Tongue (tissue), 2 donors: ENCODE data around the genes KREMEN2, CLDN9 and ZNF205.

GRCh38 chr16:2757723-2758387 is 5.4 kb downstream of the SRRM2 start:
- RAMPAGE, long total RNA: no peak

DNA sequence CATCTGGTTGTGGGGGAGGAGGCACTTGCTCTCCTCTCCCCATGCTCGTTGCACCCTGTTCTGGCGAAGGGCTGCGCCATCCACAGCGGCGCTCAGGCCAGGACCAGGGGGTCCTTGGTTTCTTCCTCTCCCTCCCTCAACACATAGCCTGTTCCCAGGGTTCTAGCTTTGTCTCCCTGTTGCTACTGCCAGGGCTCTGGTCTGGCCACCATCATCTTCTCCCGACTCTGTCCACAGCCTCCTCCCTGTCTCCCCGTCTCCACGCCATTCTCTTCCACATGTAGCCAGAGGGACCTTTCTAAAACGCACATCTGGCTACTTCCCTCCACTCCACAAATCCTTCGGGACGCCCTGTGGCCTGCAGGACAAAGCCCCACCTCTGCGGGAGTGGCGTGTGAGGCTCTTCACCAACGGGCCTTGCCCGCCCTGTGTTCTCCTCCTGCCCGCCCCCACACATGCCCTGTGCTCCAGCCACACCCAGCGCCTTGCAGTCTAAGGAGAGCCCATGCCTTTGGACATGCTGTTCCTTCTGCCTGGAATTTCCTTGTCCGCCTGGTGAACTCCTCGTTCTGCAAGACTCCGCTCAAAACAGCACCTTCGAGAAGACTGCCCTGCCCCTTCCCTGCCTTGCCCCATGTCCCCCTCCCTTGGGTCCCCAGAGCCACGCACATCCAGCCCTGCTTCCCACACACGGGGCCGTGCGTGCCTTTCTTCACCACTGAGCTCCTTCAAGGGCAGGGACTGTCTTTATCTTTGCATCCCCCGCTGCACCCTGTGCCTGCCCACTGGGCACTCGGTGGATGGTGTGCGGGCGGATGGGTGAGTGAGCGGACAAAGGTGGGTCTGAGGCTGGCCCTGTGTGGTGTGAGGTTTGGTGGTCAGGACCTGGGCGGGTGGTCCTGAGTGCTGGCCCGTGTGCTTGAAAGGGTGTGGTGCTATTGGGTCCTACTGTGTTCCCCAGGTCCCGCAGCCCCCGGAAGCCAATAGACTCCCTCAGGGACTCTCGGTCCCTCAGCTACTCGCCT is 7.4 kb downstream of the ELOB start:
- RAMPAGE, long total RNA: no peak

- RAMPAGE, long total RNA: no peak
Measured at GRCh38 chr16:2770416-2770918, 6.6 kb downstream of the ELOB start.

GRCh38 chr16:2842325-2842958 is 12.3 kb downstream of the ZG16B start:
- RAMPAGE, long total RNA: no peak

- RAMPAGE, long total RNA: no peak
Measured at GRCh38 chr16:2860844-2861700, 3.1 kb upstream of the PRSS22 start.

DNA sequence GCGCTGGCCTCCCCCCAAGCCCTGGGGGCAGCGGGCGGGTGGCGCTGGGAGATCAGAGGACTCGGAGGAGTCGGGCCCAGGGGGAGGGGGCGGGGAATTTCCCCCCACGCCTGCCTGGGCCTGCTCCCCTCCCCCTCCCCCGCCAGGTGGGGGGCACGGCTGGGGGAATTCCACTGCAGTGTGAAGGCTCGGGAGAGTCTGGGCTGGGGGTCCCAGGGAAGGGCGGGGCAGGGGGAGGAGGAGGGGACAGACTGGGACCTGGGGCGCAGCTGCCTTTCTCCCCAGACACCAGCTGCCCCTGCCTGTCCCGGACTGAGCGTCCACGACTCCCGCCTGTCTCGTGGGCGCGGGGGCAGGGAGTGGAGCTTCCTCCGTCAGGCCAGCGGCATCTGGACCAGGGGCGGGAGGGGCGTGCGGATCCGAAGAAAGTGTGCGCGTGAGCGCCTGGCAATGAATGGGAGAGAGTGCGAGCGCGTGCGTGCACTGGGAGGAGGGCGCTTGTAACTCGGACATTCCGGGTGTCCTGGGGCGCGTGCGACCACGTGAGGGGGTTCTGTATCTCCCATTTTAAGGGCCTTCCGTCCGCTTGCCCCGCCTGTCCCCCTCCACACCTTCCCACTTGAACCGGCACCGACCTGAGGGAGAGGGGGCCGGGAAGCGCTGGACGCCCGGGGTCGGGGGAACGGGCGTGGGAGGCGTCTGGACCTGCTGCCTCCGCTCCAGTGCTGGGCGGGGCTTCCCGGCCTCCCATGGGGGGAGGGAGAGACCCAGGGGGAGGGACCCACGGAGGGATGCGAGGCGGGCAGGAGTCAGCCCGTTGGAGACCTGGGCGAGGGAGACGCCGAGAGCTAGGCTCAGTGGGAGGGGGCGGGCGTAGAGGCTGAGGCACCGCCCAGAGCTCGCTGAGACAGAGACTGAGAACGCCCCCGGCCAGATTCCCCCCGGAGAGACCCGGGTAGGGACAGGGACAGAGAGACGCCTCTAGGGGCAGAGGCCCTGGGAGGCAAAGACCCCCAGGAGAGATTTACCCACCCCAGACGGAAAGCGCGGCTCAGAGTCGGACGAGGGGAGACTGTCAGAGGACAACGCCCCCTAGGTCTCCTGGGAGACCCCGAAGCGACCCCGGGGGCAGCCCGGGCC is at the start of gene KREMEN2:
TSS of gene KREMEN2 (plus strand) at position 933 of the 1,140 bp plus-strand sequence.
- RAMPAGE, long total RNA: no peak

GRCh38 chr16:2971900-2973012 is 3.1 kb downstream of the PAQR4 start:
- RAMPAGE, long total RNA: no peak

GRCh38 chr16:3012112-3013443 is at the start of gene CLDN9:
TSS of gene CLDN9 (plus strand) at chr16:3012923.
- RAMPAGE, long total RNA: no peak

DNA sequence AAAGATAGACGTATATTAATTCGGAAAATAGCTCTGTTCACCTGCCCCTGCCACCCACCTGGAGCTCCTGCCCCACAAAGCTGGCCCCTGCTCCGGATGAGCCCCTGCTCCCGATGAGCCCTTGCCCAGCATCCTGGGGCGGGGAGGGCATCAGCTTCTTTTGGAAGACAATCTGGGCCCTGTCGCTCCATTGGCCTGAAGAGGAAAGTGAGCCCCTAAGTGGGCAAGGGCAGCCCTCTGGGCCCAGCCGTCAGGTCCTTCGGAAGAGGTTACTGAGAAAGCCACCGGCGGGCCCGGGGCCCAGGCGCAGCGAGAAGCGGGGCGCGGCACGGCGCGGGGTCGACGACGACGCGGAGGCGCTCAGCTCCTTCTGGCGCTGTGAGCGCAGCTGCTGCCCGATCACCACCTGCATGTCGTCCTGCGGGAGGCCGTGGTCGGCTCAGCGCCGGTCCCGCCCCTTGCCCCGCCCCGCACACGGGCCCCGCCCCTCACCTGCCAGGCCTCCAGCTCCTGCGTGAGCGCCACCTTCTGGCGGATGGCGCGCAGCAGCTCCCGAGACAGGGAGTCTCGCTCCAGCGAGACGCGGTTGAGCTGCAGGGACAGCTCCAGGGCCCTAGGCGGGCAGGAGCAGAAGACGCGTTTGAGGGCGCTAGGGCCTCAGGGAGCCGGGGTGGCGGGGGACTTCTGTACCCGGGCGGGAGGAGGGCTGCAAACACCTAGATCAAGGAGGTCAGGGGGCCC is 4.2 kb downstream of the THOC6 start:
- RAMPAGE, long total RNA: no peak

DNA sequence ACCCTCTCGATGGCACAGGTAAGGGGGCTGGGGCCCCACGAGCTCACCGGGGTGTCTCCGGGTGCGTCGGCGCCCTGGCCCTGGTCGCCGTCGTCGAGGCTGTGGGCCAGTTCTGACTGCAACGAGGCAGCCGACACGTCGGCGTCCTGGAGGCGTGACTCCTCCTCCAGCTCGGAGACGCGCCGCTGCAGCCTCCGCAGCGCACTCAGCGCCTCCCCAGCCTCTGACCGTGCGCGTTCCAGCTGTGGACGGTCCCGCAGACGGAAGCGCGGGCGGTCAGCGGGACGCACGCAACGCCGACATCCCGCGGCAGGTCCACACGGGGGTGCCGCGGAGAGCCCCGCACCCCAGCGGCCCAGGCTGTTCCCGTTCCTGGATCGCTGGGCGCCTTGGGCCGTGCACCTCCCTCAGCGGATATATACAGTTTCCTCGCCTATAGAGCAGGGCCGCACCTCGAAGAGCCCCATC is 5.7 kb downstream of the THOC6 start:
- RAMPAGE, long total RNA: no peak

GRCh38 chr16:3058152-3058631 is 7.2 kb upstream of the IL32 start:
- RAMPAGE, long total RNA: no peak

- RAMPAGE, long total RNA: no peak
Measured at GRCh38 chr16:3058632-3059896, 6.4 kb upstream of the IL32 start.

DNA sequence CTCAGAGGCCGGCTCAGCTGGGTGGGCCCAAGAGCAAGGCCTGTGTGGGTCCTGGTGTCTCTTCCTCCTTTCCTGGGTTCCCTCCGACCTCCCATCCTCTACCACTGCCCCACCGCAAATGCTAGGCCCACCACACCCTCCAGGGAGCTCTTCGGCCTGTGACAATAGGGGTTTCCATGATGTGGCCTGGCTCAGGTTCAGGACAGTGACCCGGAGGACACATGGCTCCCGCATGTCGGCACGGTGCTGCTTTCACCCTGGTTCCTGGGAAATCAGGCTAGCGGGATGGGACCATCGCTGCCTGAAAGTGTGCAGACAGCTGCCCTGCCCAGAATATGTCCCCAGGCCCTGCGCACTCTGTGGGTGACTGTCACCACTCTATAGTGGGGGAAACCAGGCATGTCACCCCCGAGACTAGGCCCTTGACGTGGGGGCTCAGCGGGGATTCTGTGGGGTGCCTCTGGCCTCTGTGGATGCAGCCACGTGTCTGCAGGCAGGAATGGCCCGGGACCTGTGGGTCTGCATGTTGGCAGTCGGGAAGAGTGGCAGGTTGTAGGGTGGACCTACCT is 777 bp downstream of the IL32 start:
- RAMPAGE, long total RNA: no peak

- RAMPAGE, long total RNA: no peak
Measured at GRCh38 chr16:3069133-3069788, 3.8 kb downstream of the IL32 start.

DNA sequence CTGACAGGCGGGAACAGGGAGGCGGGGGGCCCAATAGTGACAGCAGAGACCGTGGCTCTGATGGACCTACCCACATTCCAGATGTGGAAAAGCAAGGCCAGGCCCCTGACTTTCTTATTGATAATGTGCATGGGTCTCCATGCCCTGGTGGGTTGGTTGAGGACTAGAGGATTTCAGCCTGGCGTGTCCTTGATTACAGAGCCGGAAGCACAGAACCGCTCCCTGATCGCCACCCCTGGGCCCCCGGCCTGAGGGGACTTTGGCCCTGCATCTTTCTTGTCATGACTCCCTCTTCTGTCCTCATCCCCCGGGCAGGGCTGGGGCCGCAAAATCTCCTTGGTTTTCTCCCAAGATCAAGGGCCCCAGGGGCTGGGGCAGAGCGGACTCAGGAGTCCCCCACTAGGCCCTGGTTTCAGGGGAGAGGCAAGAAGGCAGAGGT is 12.7 kb downstream of the ZSCAN10 start:
- RAMPAGE, long total RNA: no peak

DNA sequence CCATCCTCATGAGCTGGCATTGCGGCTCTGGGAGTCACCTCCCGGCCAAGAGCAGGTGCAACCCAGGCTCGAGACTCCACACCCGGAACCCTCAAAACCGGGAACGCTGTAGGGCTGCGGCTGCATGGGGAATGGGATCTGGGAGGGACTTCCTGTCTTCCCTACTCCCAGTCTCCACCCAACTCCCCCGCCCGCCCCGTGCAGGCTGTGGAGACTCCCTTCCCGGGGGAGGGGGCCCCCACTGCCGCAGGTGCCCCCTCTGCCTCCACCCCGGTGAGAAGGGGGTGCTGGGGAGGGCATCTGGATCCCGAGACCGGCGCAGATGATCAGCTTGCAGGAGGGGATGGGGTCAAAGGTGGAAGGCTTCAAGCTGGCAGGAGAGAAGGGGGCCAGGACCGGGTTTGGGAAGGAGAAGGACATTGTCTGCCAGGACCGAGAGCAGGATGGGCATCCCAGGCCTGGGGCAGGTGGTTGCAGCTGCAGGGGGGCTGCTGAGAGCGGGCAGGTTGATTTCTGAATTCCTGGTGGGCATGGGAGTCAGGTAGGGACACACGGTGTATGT is at the start of gene ZNF205:
TSS of gene ZNF205 (plus strand) at position 177 of the 562 bp plus-strand sequence.
- RAMPAGE, long total RNA: no peak

DNA sequence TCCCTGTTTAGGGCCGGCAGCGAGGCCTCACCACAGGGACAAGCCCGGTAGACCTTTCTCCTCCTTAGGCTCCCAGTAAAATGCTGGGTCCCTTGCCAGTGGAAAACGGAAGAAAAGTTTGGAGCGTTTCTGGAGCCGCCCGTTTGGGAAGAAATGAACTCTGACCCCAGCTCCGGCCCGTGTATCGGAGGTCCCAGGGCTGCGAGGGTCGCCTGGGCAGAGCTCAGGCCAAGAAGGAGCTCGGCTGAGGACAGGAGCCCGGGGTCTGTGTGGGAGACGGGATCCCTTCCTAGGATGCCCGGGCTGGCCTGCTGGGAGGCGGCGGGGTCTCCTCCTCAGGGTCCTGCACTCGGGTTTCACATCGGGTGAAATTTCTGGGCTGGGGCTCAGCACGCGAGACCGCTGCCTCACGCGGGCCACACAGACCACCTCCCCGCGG is 23.3 kb downstream of the ZNF213 start:
- RAMPAGE, long total RNA: no peak

- RAMPAGE, long total RNA: no peak
Measured at GRCh38 chr16:3180518-3180836, 45.6 kb downstream of the ZNF213 start.

DNA sequence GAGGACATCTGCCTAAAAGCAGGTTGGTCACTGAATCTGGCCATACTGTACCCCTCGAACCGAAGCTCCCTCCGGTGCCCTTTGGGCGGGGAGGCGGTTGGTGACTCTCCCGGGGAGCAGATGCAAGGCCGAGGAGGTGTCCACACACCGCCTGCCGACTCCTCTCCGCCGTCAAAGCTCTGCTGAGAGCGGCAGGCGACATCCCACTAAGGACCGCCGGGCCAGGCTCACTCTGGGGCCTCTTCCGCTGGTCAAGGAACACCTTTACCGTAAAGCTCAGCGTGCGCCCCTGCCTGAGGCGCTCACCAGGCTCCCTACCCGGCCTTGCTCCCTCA is 406 bp downstream of the ZNF200 start:
- RAMPAGE, long total RNA: no peak

DNA sequence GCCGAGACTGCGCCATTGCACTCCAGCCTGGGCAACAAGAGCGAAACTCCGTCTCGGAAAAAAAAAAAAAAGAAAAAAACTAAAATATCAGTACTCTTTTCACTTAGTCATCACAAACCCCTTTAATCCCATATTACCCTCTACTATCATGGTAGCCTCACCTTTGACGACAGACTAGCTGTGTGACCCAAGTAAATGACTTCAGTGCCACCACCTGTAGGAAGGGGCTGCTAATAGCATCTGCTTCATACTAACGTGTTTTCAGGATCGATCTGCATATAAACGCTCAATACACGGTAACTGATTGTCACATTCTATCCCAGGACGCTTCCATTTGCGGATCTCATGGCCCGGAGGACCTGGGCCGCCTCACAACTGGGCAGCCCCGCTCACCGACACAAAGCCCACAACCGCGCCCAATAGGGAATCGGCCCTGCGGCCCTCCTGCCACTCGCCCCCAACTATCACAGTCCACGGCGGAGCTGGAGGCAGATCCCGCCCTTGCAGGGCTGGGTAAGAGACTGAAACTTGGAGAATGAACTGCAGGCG is 1.1 kb upstream of the ZNF263 start:
- RAMPAGE, long total RNA: no peak